Foreskin keratinocyte (primary cell): ENCODE data around the genes ATP9A and ZFP64.

GRCh38 chr20:51749999-51750733, 18.0 kb downstream of the ATP9A start:
- RAMPAGE, total RNA, result no peak

GRCh38 chr20:51767802-51768765, at the start of gene ATP9A:
Gene ATP9A, minus strand, starts transcription at chr20:51768390.
- RAMPAGE, total RNA, result no peak

- RAMPAGE, total RNA, result no peak
Observed at GRCh38 chr20:51768766-51769185, 586 bp upstream of the ATP9A start.

- RAMPAGE, total RNA, result no peak
Observed at GRCh38 chr20:52049096-52049657, 142.4 kb downstream of the ZFP64 start.

GRCh38 chr20:52191438-52191914, at the start of gene ZFP64:
Gene ZFP64, minus strand, starts transcription at chr20:52191779.
- RAMPAGE, total RNA, result no peak

DNA sequence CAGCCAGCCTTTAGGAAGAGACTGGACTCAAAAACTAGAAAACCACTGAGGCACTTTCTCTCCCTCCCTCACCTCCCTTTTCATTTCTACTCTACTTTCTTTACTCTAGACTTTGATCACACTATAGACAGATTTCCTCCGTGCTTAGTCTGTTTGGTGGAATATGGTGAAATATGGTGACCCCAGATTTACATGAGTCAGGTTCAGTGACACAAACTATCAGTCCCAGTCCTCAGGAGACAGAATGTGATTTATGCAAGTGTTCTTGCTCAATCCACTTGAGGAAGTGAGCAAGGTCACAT, 23.8 kb upstream of the TSHZ2 start:
- RAMPAGE, total RNA, result no peak

GRCh38 chr20:53590899-53591150, 2.8 kb downstream of the ZNF217 start:
- RAMPAGE, total RNA, result no peak

DNA sequence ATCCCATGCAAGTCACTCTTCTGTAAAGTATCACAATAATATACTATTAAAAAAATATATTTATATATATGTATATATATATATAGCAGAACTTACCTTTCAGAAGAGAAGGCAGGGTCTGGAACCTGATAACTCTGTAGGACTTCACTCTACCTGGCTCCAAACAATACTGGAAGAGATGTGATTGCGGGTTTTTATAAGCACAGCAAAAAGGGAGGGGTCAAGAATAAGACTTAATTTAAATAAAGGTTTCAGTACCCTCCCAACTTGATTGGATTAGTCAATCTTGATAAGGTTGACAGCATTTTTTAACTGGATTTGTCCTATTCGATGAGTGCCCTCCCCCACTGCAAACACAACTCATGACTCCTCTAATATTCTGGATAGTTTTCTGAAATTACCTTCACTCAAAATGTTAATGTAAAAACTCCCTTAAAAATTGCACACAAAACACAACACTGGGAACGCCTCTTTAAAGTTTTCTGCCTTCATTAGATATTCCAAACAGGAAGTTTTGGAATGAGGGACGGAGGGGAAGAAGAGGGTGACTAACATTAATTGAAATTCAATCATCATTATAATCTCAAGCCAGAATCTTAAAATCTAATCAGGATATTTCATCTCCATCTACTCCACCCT, 4.0 kb upstream of the ZNF217 start:
- RAMPAGE, total RNA, result no peak

- RAMPAGE, total RNA, result no peak
Observed at GRCh38 chr20:53622477-53623047, 28.9 kb upstream of the ZNF217 start.

DNA sequence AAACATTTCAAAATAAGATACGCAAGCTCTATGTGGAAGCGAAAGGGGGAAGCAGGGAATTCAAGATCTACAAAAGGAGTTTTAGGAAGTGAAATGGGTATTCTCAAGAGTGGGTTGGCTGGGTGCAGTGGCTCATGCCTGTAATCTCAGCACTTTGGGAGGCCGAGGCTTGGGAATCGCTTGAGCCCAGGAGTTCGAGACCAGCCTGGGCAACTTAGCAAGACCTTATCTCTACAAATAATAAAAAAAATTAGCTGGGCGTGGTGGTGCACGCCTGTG, 103.2 kb upstream of the ZNF217 start:
- RAMPAGE, total RNA, result no peak

GRCh38 chr20:53786130-53786574, 192.5 kb upstream of the ZNF217 start:
- RAMPAGE, total RNA, result no peak

DNA sequence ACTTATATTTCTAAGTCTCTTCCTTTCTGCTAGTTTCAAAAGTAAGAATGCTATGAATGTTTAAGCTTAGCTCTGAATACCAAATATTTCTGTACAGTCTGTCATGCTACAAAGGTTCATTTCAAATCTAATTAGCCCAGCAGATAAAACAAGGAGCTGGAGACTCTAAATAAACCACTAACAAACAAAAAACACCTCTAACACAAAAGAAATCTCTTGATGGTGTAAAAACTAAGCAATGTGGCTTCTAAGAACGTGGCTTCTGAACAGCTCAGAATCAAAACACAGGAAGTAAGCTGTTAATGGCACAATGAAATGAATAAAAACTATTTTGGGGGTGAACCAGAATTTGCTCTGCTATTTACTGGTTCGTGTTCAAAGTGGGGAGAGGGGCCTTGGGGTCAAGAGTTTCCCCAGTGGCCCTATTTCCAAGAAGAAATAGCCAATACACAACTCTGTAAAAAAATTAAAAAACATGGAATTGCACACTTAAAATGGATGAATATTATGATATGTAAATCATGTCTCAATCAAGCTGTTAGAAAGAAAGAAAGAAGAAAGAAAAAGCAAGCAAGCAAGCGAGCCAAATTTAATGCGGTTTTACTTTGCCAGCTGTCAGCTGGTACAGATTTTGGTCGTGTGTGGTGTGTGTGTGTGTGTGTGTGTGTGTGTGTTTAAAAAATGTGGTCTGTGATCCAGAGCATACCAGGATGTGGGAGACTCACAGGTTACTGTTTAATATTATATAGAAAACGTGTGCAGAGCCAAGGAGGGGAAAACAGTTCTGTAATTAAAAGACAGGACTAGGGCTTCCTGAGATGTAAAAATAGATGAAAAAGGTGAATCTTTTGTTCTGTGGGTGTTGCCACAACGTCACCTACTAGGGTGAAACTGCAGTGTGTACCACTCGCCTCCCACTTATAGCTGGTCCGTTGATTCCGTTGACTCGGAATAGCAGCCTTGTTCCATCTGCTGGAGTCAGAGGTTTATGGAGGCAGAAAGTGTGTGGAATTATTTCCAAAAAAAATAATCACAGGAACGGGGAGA, 198.0 kb downstream of the BCAS1 start:
- RAMPAGE, total RNA, result no peak

GRCh38 chr20:53875550-53876116, 194.8 kb downstream of the BCAS1 start:
- RAMPAGE, total RNA, result no peak

GRCh38 chr20:53922770-53923459, 147.5 kb downstream of the BCAS1 start:
- RAMPAGE, total RNA, result no peak

DNA sequence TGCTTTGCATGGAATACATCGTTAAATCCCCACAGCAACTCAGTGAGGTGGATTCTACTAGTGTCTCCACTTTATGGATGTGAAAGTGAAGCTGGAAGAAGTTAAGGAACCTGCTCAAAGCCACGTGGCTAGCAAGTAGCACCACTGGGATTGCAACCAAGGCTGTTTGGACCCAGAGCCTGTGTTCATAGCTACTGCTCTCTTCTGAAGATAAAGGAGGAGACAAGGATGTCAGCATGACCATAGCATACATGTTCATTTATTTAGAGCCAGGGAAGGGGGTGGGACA, 135.1 kb downstream of the BCAS1 start:
- RAMPAGE, total RNA, result no peak

DNA sequence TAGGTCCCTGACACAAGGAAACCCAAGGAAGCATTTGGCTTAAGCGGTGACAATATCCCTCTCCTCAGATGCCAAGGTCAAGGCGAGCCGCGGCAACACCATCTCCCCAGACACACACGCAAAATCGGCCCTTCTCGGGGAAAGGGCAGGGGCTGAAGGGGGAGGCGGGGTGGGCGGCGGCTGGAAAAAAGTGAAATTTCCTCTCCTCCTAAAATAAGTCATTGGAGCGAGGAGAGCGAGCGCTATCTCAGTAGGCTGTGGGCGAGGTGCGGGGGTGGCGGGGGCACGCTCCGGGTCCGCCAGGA, 329 bp upstream of the DOK5 start:
- RAMPAGE, total RNA, result no peak

- RAMPAGE, total RNA, result no peak
Observed at GRCh38 chr20:54524672-54525329, 49.4 kb downstream of the DOK5 start.

- RAMPAGE, total RNA, result no peak
Observed at GRCh38 chr20:54619086-54619592, 143.7 kb downstream of the DOK5 start.

GRCh38 chr20:56418931-56419375, 6.9 kb downstream of the CASS4 start:
- RAMPAGE, total RNA, result no peak

DNA sequence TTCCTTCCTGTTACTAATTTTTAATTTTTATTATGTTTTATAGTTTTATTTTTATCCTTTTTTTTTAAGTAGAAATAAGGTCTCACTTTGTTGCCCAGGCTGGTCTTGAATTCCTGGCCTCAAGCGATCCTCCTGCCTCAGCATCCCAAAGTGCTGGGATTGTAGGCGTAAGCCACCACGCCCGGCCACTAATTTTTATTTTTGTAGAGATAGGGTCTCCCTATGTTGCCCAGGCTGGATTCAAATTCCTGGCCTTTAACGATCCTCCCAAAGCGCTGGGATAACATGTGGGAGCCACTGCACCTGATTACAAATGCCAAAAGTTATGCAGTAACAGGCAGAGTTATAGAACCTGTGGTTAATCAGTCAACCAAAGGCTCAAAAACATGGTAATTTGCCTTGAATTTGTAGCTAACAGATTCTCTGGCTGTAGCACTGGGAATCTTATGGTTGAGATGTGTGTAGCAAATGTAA, 9.1 kb downstream of the RTF2 start:
- RAMPAGE, total RNA, result no peak